MCF 10A (cell line): ENCODE measurements around the gene NFIA.

- PRO-cap = no peak
- RRBS = no CpG with 5 or more reads among the region's 5 CpGs
These were observed 65.9 kb downstream of the OMA1 start for GRCh38 chr1:58480539-58481108.

GRCh38 chr1:58573545-58574597 lies 3.2 kb downstream of the TACSTD2 start:
- PRO-cap = no peak
- RRBS = no CpG with 5 or more reads among the region's 5 CpGs

- PRO-cap = bidirectional peak, plus-strand start at chr1:58576426, minus-strand start at chr1:58576423
- RRBS = under 1% methylated on average over 6 of the region's 66 CpGs
These were observed 688 bp downstream of the TACSTD2 start for GRCh38 chr1:58576285-58576842.

DNA sequence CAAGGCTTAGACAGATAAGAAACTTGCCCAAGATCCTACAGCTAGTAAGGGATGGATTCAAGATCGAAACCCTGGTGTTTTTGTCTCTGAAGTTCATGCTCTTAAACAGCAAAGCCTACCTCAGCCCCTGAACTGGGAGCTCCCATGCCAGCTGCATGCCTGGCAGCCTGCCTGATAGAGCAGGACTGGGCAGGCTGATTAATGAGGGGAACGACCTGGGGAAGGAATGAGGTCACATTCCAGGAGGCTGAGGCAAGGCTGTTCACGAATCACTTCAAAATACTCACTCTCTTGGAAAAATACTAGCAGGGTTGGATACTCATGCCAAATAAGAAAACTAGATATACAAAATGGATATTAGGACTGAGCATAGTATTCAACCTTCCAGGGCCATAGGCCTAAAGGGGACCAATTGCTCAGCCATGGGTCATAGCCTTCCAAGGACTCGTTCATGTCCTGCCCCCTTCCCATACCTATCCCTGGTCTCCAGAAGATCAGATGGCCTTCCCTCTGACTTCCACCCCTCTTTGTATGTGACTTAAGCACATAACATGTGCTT lies 15.5 kb upstream of the TACSTD2 start:
- PRO-cap = no peak
- RRBS = no CpG with 5 or more reads among the region's 4 CpGs

DNA sequence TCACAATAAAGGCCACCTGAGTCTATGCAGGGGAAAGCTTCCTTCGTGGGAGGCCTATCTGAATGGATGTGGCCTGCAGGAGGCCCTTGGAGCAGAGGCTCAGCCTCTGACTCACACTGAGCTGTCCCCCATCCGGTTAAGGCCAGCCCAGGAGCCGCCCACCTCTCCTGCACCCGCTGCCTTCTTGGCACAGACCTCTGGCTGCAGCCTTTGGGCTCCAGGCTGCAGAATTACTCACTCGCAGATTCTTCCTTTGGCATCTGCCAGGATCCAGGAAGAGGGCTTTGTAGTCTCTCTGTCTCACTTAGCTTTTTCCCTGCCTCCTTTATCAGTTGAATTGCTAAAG lies 65.0 kb upstream of the JUN start:
- PRO-cap = no peak
- RRBS = no CpG with 5 or more reads among the region's 5 CpGs

GRCh38 chr1:58886622-58887065 lies 102.8 kb upstream of the JUN start:
- PRO-cap = no peak
- RRBS = no CpG with 5 or more reads among the region's 5 CpGs

DNA sequence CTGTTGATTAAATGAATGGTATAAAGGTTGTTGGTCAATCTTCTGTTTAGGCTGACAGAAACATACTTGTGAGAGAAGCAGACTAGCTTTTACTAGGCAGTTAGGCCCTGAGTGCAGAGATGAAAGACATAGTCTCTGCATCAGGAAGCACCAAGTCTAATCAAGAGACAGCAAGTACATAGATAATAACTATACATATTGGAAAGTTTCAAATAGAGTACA lies 244.0 kb upstream of the JUN start:
- PRO-cap = no peak

GRCh38 chr1:59061781-59062454 lies 235.0 kb upstream of the FGGY start:
- PRO-cap = bidirectional peak, plus-strand start at chr1:59062134, minus-strand start at chr1:59062081
- RRBS = no CpG with 5 or more reads among the region's 3 CpGs

GRCh38 chr1:59072142-59072602 lies 224.7 kb upstream of the FGGY start:
- PRO-cap = no peak
- RRBS = no CpG with 5 or more reads among the region's 3 CpGs

- PRO-cap = no peak
- RRBS = 77% methylated on average over 5 of the region's 58 CpGs
These were observed 150.0 kb upstream of the FGGY start for GRCh38 chr1:59146534-59147582.

DNA sequence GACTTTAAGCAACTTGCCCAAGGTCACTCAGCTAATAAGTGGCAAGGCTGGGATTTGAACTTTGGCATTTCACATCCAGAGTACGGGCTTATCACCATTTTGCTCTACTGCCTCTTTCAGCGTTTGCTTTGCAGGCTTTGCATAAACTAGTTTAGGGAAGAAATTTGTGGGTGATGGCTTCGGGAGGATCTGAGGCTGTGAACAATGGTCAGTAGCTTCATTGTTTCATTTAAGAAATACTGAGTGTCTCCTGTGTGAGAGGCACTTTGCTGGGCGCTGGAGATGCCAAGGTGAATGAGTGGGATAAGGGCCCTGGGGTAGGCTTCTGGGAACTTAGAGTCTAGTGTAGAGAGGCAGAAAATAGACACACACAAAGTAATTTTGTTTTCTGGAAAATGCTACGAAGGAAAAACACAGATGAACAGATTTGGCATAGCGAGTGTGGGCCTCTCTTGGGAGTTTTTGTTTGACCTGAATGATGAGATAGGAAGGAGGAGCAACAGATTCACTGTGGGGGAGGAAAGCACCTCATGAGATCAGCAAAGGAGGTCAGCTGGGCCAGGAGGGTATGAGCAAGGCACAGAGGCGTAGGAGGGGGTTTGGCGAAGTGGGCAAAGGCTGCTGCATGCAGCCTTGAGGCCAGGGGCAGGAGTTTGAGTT lies 57.7 kb downstream of the FGGY start:
- PRO-cap = no peak
- RRBS = no CpG with 5 or more reads among the region's 8 CpGs

DNA sequence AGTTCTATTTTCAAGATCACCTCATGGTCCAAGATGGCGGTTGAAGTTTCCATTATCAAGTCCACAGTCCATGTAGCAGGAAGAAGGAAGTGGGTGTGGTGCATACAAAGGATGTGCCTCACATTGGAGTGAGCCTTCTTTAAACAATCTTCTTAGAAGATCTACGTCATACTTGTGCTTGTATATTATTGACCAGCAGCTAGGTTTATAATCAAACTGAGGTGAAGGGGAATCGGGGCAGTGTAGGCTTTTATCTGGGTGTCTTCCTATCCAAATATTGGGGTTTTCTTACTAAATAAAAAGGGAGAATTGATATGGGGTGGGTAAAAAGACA lies 93.5 kb downstream of the FGGY start:
- PRO-cap = no peak
- RRBS = no CpG with 5 or more reads among the region's 3 CpGs

- PRO-cap = no peak
- RRBS = no CpG with 5 or more reads among the region's 8 CpGs
These were observed 130.2 kb downstream of the FGGY start for GRCh38 chr1:59427013-59427599.

- PRO-cap = no peak
- RRBS = no CpG with 5 or more reads among the region's 5 CpGs
These were observed 246.4 kb downstream of the FGGY start for GRCh38 chr1:59543169-59543826.

- PRO-cap = no peak
- RRBS = no CpG with 5 or more reads among the region's 2 CpGs
These were observed 10.3 kb upstream of the CYP2J2 start for GRCh38 chr1:59936748-59937329.

GRCh38 chr1:60949178-60949817 lies 133.1 kb upstream of the NFIA start:
- PRO-cap = no peak
- RRBS = no CpG with 5 or more reads among the region's 5 CpGs

DNA sequence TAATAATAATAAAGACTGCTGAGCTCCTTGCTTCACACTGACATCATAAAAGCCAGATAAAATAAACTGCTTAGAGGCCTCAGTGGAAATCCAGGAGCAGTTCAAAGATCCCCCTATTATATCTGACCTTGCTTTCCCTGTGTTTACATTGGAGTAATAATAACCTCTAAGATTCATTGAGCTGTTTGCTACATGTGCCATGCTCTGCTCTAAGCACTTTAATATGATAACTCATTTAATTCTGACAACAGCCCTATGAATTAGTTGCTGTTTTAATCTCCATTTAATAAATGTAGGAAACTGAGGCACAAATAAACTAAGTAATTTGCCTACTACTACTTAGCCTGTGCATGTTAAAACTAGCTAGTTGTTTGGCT lies 27.0 kb upstream of the NFIA start:
- PRO-cap = no peak

- PRO-cap = bidirectional peak, plus-strand start at chr1:61082421, minus-strand start at chr1:61082156; bidirectional peak, plus-strand start at chr1:61082621, minus-strand start at chr1:61082496
- RRBS = under 1% methylated on average over 36 of the region's 90 CpGs
These were observed at the start of gene NFIA for GRCh38 chr1:61081942-61082877. NFIA (plus strand) TSS chr1:61082561.

DNA sequence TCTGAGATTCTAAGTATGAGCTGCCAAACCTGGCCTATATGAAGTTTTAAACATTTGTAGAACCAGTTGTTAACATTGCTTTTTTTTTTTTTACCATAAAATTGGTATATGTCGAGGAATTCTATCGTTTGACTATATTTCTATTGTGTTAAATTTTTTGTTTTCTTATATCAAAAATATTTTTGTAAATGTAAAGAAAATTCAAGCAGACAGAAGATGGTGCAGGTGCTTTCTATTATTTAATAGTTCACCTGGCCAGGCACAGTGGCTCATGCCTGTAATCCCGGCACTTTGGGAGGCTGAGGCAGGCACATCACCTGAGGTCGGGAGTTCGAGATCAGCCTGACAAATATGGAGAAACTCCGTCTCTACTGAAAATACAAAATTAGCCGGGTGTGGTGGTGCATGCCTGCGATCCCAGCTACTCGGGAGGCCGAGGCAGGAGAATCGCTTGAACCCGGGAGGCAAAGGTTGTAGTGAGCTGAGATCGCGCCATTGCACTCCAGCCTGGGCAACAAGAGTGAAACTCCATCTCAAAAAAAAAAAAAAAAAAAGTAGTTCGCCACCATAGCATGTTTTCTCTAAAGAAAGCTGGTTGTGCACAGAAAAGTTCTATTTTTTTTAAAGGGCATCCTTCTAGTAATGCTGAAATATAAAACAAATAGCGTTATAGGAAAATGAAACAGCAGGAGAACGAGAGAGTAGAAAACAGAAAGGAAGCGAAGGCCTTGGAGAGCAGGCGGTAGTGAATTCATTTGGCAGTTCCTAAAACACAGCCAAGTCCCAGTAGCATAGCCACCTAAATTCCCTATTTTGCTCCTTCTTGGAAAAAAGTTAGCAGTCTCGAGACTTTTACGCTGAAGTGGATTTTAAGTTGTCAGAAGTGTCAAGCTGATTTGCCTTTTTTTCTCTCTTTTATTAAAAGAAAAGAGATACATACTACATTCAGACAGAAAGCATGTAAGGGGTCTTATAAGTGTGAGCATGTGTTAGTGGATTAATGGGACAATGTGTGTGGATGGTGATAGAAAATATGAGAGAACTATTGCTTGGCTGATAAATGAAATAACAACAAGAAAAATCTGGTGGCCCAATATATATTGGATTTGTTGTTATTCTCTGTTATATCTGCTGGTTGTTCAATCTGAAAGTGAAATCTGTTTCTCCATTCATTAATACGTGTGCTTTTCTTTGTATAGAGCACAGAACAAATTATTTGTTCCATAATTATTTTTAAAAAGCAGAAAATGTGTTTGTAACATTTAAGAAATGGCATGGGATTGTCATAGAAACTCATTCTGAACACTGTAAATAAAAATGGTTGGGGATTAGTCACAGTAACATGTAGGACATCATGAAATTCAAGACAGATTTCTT lies 19.0 kb downstream of the NFIA start:
- PRO-cap = no peak
- RRBS = no CpG with 5 or more reads among the region's 22 CpGs

DNA sequence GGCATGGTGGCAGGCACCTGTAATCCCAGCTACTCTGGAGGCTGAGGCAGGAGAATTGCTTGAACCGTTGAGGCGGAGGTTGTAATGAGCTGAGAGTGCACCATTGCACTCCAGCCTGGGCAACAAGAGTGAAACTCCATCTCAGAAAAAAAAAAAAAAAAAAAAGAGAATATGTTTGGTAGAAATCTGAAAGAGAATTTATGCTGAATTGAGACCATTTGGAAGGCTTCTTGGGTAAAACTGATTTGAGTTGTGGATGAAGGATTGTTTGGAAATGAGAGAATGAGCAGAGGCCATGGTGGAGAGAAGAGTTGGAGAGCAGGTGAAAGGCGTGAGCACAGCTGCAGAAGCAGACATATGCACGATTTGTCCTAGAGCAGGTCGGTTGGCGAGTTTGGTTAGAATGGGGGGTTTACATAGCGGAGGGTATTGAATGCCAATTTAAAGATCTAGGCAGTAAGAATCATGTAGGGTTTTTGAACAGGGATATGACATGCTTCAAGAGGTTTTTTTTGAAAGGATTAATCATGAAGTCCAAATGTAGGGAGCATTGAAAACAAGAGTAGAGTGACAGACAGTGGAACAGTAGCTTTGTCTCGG lies 31.2 kb downstream of the NFIA start:
- PRO-cap = no peak
- RRBS = no CpG with 5 or more reads among the region's 8 CpGs